Tongue (tissue), 2 donors: ENCODE measurements around a stretch of chr6.

- RAMPAGE, long total RNA = no peak
Measured at GRCh38 chr6:156779098-156780283, 2.3 kb downstream of the ARID1B start.

DNA sequence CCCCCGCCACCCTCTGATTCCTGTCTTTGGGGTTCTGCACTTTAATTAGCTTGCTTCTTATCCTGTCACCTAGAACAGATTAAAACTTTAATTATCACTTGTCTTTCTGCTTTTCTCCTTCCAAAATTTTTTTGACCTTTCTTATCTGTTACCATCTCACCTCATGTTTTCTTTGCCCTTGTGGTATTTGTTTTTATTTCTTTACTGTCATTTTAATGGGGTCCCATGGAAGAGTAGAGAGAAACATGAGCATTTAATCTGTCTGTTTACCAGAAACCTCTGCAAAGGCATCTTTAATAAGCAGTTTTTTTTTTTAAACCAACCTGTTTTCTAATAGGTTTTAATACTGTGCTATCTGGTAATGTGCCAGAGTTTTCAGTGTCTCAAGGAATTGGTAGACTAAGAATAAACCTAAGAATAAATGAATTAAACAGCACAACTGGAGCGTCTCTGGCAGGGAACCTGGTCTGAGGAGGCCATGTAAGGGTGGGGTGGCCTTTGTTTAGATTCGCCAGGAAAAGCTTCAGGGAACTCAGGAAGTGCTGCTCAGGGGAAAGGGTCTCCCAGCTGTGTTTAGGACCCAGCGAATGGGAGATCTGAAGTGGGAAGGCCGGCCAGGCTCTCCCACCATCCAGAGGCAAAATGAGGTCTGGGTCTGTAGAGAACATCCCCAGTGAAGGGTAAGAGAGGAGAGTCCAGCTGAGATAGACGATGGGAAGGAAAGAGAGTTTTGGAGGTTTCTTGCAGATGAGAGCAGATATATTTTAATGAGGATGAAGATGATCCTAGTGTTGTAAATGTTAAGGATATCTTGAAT lies 69.9 kb downstream of the ARID1B start:
- RAMPAGE, long total RNA = no peak

GRCh38 chr6:156857351-156858347 lies 80.5 kb downstream of the ARID1B start:
- RAMPAGE, long total RNA = no peak

DNA sequence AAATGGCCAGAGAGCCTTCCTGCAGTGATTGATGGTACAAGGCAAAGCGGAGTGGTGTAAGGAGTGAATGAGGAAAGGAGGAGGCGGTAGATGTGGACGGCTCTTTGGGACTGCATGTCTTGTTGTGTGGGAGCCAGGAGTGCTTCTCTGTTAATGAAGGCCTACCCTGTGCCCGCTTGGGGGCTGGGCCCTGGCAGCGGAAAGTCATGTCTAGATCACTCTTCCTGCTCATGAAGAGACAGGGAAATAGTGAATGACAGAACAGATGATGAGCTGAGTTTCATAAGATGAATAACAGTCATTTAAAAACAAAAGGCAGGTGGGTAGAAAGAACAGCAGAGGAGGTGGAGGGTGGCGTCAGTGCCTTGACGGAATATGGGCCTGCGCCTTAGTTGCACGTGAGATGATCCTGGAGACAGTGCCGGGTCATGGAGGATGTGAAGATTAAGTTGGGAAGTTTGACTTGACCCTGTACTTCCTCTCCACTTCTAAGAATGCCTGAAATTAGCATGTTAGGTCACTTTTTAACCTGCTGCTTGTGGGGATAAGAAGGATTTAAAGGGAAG lies 85.5 kb downstream of the ARID1B start:
- RAMPAGE, long total RNA = no peak

- RAMPAGE, long total RNA = no peak
Measured at GRCh38 chr6:156953207-156954118, 176.3 kb downstream of the ARID1B start.

- RAMPAGE, long total RNA = no peak
Measured at GRCh38 chr6:156975575-156976066, 198.4 kb downstream of the ARID1B start.

GRCh38 chr6:156982705-156983314 lies 205.6 kb downstream of the ARID1B start:
- RAMPAGE, long total RNA = no peak

- RAMPAGE, long total RNA = no peak
Measured at GRCh38 chr6:157021353-157022168, 244.4 kb downstream of the ARID1B start.

DNA sequence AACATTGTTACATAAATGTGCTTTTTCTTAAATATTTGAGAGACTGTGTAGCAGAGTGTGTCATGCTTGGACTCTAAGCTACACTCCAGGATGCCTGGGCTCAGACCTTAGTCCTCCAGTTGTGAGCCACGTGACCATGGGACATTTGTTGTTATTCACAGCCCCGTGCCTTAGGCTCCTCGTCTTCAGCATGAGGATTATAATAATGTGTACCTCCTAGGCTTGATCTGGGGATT lies 177.8 kb downstream of the TMEM242 start:
- RAMPAGE, long total RNA = no peak

DNA sequence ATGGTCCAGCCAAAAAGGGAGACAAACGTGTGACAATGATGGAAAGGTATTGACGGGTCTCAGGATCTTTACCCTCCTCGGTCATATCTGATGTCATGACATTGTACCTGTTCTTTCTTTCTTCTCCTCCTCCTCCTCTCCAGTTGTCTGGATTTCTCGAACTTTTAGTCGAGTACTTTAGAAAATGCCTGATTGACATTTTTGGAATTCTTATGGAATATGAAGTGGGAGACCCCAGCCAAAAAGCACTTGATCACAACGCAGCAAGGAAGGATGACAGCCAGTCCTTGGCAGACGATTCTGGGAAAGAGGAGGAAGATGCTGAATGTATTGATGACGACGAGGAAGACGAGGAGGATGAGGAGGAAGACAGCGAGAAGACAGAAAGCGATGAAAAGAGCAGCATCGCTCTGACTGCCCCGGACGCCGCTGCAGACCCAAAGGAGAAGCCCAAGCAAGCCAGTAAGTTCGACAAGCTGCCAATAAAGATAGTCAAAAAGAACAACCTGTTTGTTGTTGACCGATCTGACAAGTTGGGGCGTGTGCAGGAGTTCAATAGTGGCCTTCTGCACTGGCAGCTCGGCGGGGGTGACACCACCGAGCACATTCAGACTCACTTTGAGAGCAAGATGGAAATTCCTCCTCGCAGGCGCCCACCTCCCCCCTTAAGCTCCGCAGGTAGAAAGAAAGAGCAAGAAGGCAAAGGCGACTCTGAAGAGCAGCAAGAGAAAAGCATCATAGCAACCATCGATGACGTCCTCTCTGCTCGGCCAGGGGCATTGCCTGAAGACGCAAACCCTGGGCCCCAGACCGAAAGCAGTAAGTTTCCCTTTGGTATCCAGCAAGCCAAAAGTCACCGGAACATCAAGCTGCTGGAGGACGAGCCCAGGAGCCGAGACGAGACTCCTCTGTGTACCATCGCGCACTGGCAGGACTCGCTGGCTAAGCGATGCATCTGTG lies 117.0 kb downstream of the TMEM242 start:
- RAMPAGE, long total RNA = no peak

DNA sequence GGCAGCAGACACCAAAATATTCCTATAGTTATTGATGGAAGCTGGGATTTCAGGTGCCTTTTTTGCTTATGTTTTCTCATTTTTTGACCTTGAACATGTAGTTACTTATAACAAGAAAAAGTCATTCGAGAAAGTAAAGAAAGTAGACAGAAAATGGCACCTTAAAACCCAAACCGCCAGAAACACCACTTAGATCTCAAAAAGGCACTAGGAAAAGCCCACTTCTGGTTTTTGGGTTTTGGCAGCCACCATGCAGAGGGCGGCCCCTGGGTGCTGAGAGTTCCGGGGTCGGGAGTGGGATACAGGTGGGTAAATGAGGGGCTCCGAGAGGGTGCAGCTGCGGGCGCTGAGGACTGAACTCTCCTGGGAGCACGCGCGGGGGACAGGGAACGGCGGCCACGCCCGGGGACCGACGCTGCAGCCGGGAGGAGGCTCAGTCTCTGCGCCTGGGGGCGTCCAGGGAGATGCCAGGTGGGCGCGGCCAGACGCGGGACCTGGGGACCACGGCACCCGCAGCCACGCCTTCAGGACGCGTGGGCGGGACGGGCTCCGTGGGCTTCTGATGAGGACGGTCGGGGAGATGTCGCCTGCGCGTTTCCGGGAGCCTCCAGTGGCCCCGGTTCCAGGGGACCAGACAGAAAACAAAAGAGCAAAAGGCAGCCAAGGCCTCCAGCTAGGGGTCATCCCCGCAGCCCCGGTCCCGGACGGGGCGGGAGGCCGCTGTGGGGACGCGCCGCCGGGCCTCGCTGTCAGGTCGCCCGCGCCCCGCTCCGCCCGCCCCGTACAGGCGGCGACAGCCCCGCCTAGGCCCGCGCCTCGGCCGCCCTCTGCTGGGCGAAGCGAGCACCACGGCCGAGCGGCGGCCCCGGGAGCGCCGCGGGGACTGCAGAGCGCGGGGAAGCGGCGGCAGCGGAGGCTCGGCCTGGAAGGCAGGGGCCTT lies 49.0 kb downstream of the TMEM242 start:
- RAMPAGE, long total RNA = no peak

DNA sequence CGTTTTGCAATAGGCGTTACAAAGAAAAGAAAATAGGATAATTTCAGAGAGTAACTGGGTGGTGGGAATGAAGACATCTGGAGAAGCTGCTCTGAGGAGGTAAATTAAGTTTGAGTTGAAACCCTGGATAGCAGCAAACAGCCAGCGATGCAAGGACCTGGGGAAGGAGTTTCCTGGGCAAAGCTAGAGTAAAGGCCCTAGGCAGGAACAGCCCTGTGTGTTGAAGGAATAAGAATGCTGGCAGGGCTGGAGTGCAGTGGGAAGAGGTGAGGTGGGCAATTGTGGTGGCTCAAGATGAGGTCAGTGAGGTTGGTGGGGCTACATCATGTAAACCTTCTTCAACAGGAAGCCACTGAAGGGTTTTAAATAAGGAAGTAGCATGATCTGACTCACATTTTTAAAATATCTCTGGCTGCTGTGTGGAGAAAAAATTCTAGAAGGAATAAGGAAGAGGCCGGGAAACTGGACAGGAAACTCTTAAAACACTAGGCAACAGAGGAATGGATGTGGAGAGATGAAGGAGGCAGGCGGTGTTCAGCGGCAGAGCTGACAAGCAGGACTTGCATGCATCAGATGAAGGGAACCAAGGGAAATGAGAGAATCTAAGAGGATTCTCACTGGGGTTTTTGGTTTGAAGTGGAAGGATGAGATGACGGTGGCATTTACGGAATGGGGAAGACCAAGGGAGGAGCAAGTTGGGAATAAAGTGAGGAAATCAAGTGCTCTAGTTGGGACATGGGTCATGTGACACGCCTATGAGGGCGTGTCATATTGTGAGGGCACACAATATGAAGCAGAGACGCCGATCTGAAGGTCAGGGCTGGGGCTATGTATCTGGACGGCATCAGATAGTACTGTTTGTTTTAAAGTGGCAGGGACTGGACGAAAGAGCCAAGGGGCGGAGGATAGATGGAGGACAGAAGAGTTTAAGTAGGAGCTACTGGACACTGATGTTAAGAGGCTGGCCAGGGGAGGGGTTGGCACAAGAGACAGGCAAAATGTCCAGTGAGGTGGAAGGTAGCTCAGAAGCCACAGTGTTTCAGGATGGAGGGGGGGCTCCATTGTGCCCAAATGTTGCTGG lies 18.3 kb downstream of the TMEM242 start:
- RAMPAGE, long total RNA = no peak

- RAMPAGE, long total RNA = no peak
Measured at GRCh38 chr6:157518530-157519405, 137.8 kb downstream of the ZDHHC14 start.

GRCh38 chr6:157535052-157536006 lies 154.3 kb downstream of the ZDHHC14 start:
- RAMPAGE, long total RNA = no peak

DNA sequence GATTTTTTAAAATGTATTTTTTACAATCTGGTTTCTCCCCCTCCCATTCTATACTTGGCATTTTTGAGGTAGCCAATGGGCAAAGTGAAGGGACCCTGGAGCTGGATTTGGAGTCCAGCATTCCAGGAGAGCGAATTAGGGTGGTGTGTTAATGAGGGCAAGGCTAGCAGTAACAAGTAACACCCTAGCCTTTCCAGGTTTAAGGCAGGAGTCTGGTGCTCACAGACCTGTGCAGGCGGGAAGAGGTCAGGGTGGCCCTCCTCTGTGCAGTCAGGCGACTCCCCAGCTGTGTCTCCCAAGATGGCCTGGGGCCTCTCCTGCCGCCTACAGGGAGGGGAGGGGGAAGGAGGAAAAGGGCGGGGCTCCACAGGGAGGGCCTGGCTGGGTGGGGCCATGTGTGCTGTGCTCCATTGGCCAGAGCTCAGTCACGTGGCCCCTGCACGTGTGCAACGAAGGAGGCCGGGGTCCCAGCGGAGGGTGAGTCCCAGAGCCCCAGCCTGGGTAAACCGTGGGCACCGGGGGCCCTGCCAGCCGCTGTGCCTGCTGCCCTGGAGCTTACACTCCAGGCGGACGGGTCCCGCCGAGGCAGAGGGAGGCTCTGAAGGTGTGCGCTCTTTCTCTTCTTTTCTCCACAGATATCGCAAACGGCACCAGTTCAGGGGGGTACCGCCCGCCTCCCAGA lies 211.5 kb downstream of the ZDHHC14 start:
- RAMPAGE, long total RNA = no peak

DNA sequence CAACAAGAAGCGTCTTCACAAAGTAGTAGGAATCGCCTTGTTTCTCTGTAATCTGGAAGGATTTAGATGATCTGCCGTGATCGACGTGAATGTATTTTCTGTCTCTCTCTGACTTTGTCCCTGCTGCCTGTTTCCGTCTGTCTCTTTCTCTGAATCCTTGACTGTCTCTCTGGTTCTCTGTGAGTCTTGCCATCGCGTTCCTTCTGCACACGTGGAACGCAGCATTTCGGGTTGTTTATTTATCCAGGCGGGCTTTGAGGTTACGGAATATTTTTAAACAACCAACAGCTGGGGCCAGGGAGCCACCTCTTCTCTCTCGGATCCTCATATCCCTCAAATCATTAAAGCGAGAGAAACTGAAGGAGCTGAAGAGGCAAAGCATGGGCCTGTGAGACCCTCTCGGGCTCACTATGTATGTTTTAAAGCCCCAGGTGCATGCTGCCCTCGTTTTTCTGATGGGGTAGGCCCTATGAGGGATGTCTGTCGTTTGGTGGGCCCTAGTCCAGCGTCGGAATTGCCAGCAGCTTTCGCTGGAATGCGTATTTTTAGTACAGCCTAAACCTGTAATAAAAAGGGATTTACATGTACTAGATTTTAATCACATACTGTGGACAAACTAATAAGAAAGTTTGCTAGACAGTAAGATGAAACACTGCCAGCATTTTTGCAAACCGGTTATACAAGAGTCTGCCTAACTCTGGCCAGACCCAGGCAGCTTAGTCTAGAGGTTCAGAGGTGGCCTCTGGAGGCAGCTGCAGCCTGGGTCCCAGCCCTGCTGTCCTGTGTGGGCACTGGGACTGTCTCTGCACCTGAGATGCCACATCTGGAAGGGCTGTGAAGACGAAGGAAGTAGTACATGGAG lies 216.1 kb downstream of the ZDHHC14 start:
- RAMPAGE, long total RNA = no peak

DNA sequence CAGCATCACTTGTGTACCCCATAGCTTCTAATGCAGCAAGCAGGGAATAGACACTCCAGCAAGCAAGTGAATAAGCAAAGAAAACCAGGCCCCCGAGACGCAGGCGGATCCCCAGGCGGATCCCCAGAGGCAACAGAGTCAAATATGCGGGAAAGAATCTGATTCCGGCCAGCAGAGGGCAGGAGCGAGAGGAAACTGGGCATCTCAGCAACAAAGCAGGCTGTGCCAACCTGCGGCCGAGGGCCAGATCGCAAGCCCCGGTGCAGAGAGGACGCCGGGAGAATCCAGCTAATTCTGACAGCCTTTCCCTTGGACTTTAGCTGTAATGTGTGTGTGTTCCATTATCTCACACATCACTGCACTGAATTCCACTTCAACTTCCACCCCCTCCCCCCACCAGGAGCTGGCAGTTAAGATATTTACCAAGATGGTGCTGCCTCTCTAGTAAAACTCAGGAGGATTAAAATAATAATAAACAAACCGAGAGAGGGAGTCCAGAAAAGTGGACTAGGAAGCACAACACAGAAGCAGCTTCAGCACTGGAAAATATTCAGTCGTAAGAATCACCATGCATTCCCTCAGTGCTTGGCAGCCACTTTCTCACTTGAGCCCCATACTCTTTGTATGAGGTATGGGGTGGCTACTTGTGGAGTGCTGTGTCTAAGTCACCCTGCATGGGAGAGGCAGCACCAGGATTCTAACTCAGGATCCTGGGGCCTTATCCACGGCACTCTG lies 66.2 kb upstream of the SNX9 start:
- RAMPAGE, long total RNA = no peak

- RAMPAGE, long total RNA = no peak
Measured at GRCh38 chr6:157760758-157761660, 62.0 kb upstream of the SNX9 start.

- RAMPAGE, long total RNA = no peak
Measured at GRCh38 chr6:157831981-157832507, 9.0 kb downstream of the SNX9 start.

- RAMPAGE, long total RNA = no peak
Measured at GRCh38 chr6:157883019-157883874, 60.2 kb downstream of the SNX9 start.